Iris pigment epithelial cell (primary cell): ENCODE results near the genes WDR55, PCDHA6, PCDHA9, PCDHB4, PCDHGA7, PCDHGA8, PCDHGB7 and PCDHGA11.

GRCh38 chr5:140664026-140664565 is 608 bp upstream of the WDR55 start:
- RRBS: no CpG with 5 or more reads among the region's 29 CpGs

DNA sequence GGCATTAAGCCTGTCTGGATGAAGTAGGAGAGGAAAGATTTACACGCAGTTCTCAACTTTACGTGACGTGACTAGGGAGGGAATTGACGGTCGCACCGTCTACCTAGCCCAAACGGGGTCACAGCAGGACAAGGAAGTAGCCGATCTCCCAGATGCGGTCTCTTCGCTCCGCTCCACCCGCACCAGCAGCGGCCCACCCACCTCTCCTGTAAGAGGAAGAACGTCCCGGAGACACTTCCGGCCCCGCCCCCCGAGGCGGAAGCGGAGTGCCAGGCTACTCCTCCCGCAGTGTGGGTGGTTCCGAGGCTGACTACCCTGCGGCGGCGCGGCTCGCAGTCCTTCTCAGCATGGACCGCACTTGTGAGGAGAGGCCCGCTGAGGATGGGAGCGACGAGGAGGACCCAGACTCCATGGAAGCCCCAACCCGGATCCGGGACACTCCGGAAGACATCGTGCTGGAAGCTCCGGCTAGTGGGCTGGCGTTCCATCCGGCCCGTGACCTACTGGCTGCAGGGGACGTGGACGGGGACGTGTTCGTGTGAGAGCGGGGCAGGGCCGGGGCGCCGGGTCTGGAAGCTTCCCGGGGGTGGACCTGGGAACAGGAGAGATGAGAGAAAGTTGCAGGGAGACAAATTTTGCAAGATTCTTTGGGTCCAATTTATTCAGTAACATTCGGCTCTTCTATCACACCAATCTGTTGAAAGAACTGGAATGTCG is at the start of gene WDR55:
WDR55 (plus strand) TSS at position 339 of the 717 bp plus-strand sequence.
- RRBS: under 1% methylated on average over 8 of the region's 50 CpGs

GRCh38 chr5:140827682-140828776 is at the start of gene PCDHA6:
Gene PCDHA6, plus strand, starts transcription at chr5:140827960.
- RRBS: 20% methylated on average over 3 of the region's 46 CpGs

DNA sequence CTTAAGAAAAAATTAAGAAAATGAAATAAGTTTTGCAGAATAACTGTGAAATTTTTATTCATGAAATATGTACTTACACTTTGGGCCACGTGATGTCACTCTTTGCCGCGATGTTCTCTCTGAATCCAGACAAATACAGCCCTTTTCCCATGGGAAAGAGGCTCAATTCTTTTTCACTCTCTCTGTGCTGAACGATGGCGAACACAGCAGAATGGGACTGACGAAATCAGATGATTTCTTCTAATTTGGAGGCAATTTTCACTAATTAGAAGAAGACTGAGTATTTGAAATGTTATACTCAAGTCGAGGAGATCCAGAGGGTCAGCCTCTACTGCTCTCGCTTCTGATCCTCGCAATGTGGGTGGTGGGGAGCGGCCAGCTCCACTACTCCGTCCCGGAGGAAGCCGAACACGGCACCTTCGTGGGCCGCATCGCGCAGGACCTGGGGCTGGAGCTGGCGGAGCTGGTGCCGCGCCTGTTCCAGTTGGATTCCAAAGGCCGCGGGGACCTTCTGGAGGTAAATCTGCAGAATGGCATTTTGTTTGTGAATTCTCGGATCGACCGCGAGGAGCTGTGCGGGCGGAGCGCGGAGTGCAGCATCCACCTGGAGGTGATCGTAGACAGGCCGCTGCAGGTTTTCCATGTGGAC is at the start of gene PCDHA9:
PCDHA9 (plus strand) TSS at position 176 of the 649 bp plus-strand sequence.
- RRBS: no CpG with 5 or more reads among the region's 33 CpGs

GRCh38 chr5:141095270-141095915 is 978 bp downstream of the PCDHB2 start:
- RRBS: 55% methylated on average over 7 of the region's 21 CpGs

DNA sequence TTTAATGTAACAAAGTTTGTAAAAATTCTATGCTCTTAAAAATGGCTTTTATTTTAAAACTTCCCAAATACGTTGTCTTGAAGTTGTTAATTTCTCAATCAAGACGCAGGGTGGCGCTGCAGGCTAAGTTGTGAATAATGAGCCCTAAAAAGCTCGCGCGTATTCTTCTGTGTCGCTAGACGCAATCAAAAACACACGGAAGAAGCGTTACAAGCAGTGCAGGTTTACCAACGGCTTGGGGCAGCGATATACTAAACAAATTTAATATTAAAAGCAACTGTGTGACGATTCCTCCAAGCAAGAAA is at the start of gene PCDHB4:
PCDHB4 (plus strand) TSS at position 194 of the 305 bp plus-strand sequence.
- RRBS: no CpG with 5 or more reads among the region's 13 CpGs

- RRBS: no CpG with 5 or more reads among the region's 37 CpGs
Observed at GRCh38 chr5:141382533-141383315, at the start of gene PCDHGA7. Gene PCDHGA7, plus strand, starts transcription at chr5:141382742.

DNA sequence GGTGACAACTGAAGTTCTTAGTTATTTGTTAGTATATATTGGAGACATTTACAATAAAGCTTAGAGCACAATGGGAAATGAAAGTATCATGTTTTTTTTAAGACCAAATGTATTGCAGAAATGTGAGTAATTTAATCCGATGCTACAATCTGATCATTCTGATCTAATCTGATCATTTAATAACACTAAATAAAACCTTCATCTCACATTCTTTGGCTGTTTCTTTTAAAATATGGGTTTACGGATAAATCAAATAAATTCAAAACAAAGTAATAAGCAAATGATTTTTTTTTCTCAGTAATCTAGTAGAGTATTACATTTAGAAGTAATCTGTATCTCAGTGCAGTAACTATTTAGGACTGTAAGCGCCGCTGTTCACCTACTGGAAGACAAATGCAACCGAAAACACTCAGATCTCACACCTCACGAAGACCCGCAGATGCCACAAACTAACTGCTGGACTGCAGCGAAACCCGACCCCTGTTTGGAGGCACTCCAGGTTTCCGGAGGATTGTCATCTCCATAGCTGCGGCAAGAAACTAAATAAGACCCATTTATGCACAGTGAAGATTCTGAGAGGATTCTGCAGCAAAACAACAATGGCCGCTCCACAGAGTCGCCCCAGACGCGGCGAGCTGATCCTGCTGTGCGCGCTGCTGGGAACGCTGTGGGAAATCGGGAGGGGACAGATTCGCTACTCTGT is at the start of gene PCDHGA8:
PCDHGA8 (plus strand) TSS at position 419 of the 703 bp plus-strand sequence.
- RRBS: no CpG with 5 or more reads among the region's 21 CpGs

- RRBS: 10% methylated on average over 2 of the region's 55 CpGs
Observed at GRCh38 chr5:141417509-141418479, at the start of gene PCDHGB7. Gene PCDHGB7, plus strand, starts transcription at chr5:141417677.

GRCh38 chr5:141420944-141421516 is at the start of gene PCDHGA11:
Gene PCDHGA11, plus strand, starts transcription at chr5:141421051.
- RRBS: 10% methylated on average over 3 of the region's 39 CpGs

DNA sequence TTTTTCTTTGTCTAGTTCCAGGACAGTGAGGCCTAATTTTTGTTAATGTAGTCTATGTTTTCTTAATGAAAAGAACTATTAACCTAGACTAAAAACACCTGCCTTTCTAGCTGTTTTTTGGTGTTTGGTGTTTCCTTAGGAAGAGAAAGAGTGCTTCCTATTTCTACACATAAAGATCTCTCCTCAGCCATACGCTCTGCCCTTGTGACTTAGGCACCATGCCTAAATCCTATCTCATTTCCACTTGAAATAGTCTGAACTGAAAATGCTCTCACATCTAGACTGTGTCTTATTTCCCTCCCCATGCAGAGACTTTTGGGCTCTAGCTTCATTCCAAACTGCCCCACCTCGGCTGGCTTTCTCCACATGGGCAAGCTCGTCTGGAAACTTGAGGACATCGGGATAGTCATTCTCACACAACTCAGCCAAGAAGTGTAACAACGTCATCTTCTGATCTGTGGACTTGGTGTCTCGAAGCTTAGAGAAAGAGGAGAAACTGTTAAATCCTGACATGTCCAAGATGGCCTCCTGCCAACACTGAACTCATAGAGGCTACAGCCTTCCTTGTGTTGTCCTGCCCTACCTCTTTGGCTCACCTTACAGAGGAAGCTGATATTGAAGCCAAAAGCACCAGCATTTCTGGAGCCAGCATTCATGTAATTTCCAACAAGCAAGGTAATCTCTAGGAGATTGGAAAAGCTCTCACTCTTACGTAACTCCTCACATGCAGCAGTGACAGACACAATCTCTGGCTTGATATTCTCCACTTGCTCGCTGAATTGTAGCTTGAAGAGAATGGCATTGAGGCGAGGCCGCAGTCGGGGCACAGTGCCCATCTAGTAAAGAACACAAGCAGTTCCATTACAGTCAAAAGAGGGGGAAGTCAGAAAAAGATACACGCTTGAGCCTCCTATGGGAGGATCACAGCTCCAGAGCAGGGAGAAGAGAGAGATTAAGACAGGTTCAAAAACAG is 39.5 kb downstream of the PCDHGC5 start:
- RRBS: no CpG with 5 or more reads among the region's 12 CpGs

DNA sequence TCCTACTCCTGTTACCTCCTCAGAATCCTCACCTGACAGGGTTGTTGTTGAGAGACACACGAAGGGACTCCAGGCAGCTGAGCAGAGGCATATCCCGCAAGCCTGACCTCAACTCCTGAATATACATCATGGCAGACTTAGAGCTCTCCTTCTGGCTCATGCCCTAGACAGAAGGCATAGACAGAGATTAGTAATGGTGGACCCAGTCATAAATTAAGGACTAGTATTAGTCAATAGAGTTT is 35.4 kb downstream of the DIAPH1 start:
- RRBS: no CpG with 5 or more reads among the region's 2 CpGs

- RRBS: no CpG with 5 or more reads among the region's 1 CpG
Observed at GRCh38 chr5:141586817-141587326, 31.9 kb downstream of the DIAPH1 start.

DNA sequence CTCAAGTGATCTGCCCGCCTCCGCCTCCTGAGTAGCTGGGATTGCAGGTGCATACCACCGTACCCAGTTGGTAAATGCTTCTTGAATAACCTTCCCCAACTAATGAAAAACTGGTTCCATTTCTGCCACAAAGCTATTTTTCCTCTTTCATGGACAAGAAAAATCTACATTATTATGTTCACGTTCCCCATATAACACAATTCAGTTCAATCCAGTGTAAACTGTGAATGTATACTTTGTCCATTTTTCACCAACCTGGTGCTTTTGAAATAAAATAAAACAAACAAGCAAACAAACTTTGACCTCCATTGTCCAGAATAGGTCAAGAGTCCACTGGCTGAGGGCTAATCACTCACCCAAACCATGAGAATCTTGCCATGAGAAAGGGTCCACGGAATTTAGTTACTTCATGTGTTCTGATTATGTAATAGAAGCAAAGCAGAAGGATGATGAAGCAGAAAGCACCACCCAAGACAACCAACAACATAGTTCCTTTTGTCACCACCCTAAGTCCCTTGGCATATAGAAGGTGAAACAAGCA is 28.7 kb downstream of the DIAPH1 start:
- RRBS: no CpG with 5 or more reads among the region's 5 CpGs

GRCh38 chr5:141878104-141878331 is 192 bp downstream of the PCDH1 start:
- RRBS: 3% methylated on average over 12 of the region's 31 CpGs

DNA sequence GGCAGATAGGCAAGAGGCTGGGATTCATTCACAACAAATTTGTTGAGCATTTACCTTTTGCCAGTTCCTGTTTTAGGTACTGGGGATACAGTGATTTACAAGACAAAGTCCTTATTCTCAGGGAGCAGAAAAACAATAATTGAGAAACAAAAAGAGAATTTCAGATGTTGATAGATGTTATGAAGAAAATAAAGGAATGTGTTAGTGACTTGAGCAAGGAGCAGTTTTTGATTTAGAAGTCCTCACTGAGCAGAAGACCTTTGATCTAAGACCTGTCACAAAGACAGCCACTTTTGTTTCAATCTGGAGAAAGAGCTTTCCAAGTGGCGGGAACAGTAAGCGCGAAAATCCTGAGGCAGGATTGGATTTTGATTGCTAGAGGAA is 7.2 kb downstream of the DELE1 start:
- RRBS: no CpG with 5 or more reads among the region's 3 CpGs

- RRBS: no CpG with 5 or more reads among the region's 6 CpGs
Observed at GRCh38 chr5:142000567-142001399, 12.0 kb downstream of the GNPDA1 start.

DNA sequence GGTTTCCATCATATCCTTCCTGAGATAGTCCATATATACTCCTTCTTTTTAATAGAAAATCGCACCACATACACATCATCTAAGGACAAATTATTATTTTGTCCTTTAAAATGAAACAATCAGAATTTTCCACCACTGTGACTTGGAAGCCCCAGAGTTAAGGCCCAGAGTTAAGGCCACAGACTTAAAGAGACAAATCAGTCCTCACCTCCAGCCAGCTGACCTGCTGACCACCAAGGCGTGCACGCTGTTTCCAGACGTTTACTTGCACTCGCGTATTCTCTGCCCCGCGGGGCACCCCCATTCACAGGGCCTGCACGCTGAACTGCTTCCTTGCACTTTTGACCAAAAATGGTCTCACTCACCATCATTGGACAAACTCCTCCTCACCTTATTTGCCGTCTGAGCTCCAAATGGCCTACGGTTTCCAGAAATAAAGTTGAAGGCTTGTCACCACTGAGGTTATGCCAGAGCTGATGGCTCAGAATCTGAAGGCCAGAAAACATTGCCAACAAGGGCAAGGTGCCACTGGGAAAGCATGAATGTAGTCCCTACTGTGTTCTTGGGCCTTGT is 84.2 kb downstream of the NDFIP1 start:
- RRBS: no CpG with 5 or more reads among the region's 11 CpGs

GRCh38 chr5:142432122-142432747 is 107.4 kb upstream of the SPRY4 start:
- RRBS: no CpG with 5 or more reads among the region's 12 CpGs

DNA sequence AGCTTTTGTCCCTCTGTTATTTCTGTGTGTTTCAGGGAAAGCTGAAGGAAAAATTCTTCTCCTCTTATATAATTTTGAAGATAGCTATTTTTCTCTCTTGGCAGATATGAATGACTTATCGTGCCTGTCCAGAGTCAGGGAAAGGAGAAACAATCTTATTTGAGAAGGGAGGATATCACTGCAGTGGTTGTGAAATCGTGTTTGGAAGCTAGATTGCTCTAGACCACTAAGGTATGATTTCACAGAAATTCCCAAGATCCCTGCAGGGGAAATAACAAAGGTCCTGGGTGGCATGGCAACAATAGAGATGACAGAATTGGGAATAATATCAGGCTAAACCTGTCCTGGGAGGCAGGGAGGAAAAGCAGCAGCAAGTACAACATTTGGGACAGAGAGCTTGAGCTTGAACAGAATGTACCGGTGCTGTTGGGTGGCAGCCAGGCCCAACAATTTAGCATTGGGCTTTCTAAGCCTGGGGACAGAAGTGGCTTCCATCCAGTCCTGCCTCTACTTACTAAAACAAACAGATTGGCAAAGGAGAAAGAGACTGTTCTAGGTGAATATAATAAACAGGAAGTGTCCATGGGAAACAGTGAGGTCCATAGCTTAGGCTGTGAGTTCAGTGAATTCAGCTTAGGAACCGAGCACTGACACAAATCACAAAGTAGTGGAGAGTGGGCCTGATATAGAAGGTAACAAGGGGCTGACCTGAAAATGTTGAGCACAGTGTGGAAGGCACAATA is 17.0 kb upstream of the ARHGAP26 start:
- RRBS: no CpG with 5 or more reads among the region's 4 CpGs